ENCODE measurements around a stretch of chr18.

DNA sequence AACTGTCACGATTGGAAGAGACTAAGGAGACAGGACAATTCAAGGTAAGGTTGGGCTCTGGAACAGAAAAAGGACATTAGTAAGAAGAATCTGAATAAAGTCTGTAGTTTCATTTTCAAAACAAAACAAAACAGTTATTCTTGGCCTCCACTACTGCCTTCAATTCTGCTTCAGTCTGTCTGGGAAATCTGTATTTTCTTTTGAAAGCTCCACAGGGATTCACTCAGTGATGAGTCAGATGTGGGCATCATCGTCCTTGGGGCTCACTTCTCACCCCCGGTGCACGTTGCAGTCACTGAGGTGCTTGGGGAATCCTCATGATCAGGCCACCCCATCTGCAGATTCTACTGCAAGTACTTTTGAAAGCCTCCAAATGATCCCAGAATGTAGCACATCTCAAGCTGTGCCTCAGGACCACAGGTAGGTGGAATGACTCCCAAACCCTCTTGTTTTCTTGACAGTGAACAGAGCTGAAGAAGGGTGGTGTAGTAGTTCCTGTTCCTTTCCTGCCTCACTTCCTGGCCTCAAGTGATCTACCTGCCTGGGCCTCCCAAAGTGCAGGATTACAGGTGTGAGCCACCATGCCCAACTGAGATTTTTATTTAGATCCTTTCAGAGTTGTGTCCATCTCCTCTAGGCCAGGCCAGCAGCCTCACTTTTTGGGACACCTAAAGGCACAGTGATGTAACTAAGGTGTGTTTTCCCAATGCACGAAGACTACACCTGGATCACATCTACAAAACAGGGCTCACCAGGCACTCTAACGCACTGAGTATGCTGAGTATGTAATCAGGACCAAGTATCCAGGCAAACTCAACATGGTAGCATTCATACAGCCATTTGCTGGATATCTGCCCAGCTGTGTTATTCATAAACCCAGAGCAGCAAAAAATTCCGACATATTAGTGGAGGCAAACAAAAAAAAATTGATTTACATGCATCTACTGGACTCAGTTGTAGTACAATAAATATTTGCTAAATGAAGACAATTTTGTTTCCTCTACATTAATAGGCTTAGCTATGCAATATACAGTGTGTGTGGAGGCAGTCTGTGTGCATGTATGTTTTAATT, 34.1 kb downstream of the LPIN2 start:
- PRO-cap, result no peak

DNA sequence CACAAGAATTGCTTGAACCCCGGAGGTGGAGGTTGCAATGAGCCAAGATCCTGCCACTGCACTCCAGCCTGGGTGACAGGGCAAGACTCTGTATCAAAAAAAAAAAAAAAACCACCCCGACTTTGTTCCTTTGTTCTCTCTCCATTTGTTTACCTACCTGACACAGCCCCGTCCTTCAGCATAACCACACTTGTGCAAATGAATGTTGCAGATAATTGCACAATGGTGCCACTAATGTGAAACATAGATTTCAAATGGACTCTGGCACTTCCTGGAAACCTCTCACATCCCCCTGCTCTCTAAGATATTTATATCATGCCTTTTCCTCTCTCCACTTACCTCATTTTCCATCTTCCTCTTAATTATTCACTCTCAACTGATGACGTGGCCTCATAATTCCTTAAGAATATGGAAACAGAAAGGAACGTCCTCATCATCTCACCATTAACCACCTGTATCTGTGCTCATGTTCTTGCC, 39.1 kb upstream of the LPIN2 start:
- PRO-cap, result no peak

DNA sequence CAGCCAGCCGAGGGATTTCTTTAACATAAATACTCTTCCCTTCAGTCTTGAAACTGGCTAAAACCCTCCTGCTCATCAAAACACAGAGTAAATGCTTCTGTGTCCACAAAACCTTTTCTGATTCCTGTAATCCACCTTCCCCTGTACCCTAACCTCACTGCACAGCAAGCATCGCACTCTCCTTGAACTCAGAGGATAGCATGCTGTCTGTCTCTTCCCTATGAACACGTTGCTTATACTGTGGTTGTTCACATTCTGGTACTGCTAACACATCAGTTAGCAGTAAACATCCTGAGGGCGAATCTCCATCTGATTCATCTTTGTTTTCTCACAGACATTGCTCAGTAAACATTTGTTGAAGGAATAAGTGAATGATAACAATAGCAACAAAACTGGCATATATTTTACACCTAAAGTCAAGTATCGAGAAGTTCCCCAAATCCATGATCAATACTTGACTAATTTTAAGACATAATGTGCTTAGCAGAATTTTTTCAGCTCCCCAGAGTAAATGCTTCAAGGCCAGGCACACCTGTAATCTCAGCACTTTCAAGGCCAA, 45.5 kb upstream of the LPIN2 start:
- PRO-cap, result no peak

DNA sequence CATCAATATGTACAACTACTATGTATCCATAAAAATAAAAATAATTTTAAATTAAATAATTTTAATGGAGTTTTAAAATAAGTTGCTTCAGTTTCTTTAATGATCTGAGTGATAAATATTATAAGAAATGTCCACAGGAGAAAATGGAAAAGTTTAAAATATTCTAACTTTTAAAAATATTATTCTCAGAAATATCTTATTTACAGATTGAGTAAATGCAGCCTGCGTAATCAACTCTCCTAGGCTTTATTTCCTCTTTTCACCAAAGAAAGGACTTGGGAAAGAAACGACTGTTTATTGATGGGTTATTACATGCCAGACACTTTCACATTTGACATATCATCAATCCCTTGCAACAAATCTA, 49.4 kb downstream of the MYOM1 start:
- PRO-cap, result no peak

DNA sequence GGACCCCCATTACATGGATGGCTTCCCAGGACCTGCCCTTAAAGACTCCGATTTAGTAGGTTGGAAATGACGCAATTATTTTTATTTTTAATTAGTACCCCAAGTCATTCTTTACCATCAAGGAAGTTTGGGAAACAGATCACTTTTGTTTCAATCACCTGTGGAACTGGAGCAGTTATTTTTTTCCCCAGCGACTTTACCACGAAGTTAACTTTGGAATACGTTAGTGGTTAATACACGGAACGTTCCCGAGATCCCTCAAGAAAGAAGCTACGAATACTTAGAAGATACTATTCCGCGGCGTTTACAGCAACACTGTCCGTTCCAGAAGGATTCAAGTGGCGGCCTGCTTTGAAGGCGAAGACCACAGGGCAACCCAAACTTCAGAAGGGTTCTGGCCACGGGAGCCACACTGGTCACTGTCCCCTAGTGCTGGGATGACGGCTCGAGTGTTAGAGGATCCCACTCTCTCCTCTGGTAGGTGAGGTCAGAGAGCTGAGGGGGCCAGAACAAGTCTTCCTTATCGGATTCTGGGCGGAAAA, 1.2 kb upstream of the MYL12A start:
- PRO-cap, result unidirectional peak, plus-strand start at position 386 of the sequence; bidirectional peak, plus-strand start at position 483 of the sequence, minus-strand start at position 454 of the sequence

DNA sequence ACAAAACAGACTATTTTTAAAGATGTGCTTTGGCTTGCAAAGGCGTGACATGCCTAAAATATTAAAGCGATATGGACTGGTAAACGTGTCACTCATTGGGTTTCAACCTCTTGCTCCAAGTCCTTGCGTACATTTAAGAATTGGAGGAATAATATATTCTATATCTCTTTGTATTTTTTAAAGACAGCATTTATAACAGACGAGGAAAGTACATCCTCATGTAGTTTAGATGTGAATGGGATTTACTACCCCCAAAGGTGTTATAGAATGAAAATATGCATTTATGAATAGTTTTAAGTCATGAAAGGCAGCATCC, 3.8 kb downstream of the MYL12A start:
- PRO-cap, result bidirectional peak, plus-strand start at position 64 of the sequence, minus-strand start outside the sequence

DNA sequence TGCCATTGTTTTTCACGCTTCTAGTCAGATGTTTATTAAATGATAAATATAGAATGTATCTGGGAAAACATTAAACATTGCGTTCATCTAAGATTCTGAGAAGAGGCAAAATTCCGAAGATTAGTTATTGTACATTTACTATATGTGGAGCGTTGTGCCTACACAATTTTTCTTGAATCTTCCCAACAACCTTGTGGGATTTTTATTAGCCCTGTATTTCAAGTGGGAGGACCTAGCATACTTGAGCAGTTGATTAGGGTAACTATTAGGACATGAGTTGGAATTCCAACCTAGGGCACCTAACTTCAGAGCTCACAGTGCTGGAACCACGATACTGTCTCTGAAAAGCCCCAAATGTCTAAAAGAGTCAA, 16.5 kb downstream of the MYL12B start:
- PRO-cap, result no peak

DNA sequence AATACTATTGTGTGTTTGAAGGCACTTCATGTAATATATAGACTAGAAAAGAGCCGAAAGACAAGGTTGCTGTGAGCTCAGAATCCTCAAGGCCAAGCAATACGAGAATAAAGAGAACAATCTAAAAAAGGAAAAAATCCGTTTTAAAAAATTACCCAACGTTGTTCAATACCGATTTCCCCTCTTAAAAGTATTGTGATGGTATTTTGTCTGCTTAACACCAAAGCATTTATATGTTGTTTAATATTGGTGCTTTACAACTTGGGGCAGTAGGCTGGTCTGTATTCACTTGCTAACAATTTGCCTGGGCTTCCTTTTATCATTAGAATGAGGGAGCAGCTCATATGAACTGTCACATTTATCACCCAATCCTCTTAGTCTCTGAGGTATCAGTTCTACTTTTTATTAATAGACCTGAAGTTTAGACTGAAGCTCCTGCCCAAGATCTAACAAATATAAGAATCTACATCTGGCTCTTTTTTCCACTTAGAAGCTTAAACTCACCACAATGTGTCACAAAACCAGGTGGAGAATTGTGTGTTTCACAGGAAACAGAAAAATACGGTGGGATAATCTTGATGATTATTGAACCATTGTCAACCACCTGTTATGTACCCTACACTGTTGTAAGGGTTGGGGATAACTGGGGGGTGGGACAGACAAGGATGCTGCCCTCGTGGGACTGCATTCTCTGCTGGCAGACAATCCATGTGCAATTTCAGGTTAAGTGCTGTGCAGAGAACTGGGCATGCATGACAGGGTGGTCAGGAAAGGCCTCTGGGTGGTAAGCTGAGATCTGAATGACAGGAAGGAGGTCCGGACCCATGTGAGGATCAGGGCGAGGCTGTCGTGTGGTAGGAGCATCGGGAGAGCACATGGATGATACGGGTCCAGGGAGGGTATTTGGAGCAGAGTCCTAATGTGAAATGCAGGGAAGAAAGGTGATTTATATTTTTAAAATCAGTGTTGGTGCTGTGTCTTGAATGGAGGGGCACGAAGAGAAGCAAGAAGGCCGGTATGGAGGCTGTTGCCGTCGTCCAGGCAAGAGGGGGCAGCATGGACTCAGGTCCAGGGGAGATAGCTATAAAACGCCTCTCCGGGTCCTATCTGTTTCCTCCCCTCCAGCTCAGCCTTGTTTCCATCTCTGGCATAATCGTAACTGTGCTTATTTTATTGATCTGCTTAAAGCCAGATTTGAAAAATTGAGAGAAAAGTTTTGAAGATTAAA, 17.4 kb downstream of the MYL12B start:
- PRO-cap, result no peak

GRCh38 chr18:3451122-3451378, 1.1 kb downstream of the TGIF1 start:
- PRO-cap, result no peak

- PRO-cap, result no peak
Measured at GRCh38 chr18:3451803-3452212, 1.8 kb downstream of the TGIF1 start.

DNA sequence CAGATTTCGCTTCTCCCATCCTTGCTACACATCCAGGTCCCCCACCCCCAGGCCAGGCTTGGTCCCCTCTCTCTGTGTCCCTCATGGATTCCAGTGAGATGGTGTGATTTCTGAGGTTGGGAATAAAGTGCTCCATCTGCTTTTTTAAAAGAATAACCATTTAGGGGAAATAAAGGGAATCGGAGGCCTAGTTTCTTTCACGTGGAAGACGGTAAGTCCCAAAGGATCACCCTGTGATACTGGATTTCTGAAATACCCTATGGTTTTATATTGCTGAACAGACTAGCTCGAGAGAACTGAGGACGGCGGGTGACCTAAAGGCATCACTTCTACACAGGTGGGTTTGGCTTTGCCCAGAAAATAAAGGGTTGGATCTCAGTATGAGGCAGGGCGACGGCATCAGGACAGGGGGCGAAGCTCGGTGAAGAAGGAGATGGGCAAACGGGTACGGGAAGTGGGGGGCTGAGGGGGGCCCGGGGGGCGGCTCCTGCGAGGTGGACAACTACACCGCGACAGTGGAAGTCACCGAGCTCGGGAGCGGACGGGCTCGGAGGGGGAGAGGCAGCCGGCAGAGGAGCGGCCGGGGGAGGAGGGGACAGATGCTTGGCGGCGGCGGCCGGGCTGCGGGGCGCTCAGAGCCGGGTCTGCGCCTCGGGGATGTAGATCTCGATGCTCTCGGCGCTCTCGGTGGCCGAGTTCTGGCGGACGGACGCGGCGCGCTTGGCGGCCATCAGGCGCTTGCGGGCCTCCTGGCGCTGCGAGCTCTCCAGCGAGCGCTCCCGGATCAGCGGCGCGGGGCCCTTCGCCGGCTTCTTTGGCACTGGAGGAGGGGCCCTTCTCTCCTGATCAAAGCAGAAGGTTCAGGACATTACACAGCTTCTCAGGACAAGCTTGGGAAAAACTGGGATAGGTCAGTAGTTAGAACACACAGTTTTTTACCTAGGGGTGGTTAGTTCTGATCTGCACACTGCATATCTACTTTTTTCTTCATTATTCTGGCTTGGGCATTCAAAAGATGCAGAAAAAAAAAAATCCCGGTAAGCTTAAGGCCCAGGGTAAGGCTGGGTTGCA, 48.9 kb downstream of the TGIF1 start:
- PRO-cap, result no peak

DNA sequence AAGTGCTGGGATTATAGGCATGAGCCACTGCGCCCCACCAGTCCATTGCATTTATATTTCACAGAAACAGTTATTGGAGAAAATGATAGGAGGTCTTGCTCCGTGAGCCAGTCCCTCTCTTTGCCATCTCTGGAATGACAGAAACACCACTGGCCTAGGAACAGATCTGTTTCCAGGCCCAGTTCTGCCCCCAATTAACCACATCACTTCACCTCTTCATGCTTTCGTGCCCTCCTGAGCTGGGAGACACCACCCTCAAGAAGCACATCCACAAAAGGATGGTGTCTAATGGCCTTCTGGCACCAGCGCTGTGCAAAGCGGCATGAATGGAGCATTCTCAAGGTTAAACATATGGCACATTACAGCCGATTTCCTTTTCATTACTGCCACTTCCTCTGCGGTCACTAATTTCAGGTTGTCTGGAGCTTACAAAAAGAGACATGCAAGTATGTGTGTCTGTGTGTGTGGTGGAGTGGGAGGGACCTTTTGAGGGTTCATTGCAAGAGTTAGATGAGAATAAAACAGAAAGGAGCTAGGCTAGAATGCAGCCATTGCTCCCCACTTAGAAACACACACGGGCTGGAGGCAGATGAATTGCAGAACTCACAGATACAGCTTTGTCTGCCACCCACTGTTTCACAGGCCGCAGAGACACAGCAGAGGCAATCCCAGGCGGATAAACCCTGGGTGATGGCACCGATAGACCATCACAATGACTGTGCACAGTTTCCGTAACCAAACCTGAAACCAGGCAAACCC, 75.9 kb downstream of the TGIF1 start:
- PRO-cap, result no peak

- PRO-cap, result no peak
Measured at GRCh38 chr18:3992798-3993417, 462.2 kb downstream of the DLGAP1 start.

GRCh38 chr18:5197431-5197805, 361 bp upstream of the AKAIN1 start:
- PRO-cap, result no peak

DNA sequence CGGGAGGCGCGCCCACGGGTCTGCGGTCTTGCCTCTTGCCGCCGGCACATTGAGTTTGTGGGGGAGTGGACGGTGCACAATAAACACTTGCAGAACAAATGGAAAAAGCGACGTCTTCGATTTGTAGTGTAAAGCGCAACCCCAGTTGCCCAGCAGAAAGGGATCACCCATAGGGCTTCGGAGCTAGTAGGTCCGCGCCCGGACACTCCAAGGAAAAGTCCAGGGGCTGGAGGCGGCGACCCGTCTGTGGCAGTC, 976 bp upstream of the ZBTB14 start:
- PRO-cap, result unidirectional peak, minus-strand start at position 51 of the sequence

- PRO-cap, result unidirectional peak, minus-strand start at chr18:5489011
Measured at GRCh38 chr18:5488740-5489479, 54.9 kb downstream of the EPB41L3 start.

DNA sequence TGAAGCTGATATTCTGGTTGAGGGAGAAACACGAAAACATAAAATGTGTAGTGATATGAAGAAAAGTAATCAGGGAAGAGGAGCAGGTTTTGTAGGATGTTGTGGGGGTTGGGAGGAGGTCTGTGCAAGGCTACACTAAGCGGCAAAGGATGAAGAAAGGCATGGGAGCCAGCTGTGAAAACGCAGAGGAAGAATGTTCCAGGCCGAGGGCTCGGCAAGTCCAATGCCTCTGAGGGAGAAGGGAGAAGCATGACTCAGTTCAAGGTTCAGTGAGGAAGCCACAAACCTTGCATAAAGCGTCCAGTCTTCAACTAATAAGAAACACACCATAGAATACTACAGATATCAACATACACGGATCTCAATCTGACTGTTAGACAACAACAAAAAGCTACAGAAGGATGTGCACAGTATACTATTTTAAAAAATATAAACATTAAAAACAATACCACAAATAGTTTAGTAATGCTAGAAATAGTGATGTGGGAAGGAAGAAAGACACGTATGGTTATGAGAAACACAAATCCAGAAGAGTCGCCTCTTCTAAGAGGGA, 16.2 kb downstream of the EPB41L3 start:
- PRO-cap, result bidirectional peak, plus-strand start at position 250 of the sequence, minus-strand start at position 151 of the sequence

GRCh38 chr18:5625909-5626520, 82.2 kb upstream of the EPB41L3 start:
- PRO-cap, result no peak

- PRO-cap, result no peak
Measured at GRCh38 chr18:6834263-6834870, 104.9 kb downstream of the ARHGAP28 start.

- PRO-cap, result no peak
Measured at GRCh38 chr18:6947118-6947939, 170.3 kb downstream of the LAMA1 start.

All from cardiac septum (tissue), 1 donor.